Right cardiac atrium (tissue), 1 donor: ENCODE measurements around the genes HSP90AB1 and NFKBIE.

DNA sequence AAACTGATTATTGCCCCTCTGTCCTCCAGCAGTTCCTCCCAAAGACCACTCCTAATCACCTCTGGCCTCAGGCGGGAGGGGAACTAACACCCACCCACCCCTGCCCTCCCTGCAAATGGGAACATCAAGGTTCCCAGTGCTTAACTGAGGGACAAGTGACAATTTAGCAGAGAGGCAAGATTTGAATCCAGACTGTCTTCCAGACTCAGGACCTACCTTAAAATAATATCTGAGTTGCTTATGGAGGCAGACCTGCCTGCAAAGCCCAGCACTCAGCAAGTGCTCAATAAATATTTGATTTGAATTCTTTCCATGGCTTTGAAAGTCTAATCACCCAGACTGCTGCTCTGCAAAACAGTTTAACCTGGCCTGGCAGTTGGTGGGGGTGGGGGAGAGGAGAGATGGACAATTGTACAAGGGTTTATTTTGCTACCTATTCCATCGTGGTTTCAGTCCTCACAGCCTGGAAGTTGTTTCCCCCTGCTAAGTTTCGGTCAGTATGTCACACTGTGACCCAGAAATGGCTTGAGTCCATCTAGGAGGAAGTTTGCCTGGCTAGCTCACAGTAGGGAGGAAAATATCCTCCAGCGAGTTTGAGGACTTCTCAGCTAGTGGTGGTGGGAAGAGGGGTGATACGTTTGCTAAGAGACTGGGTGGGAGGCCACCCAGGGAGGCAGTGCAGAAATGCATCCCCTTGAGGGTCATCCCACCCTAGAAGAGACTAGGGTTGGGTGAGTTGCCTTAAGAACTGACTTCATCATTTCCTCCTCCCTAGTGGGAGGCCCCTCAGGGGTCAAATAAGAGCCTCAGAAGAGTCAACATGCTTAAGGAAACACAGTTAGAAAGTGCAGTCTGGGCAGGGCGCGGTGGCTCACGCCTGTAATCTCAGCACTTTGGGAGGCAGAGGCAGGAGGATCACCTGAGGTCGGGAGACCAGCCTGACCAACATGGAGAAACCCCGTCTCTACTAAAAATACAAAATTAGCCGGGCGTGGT lies 1.5 kb downstream of the MYMX start:
- PRO-cap: bidirectional peak, plus-strand start at position 837 of the sequence, minus-strand start at position 713 of the sequence

- PRO-cap: bidirectional peak, plus-strand start at chr6:44238131, minus-strand start at chr6:44238060
Measured at GRCh38 chr6:44237853-44238549, 8.9 kb upstream of the HSP90AB1 start.

DNA sequence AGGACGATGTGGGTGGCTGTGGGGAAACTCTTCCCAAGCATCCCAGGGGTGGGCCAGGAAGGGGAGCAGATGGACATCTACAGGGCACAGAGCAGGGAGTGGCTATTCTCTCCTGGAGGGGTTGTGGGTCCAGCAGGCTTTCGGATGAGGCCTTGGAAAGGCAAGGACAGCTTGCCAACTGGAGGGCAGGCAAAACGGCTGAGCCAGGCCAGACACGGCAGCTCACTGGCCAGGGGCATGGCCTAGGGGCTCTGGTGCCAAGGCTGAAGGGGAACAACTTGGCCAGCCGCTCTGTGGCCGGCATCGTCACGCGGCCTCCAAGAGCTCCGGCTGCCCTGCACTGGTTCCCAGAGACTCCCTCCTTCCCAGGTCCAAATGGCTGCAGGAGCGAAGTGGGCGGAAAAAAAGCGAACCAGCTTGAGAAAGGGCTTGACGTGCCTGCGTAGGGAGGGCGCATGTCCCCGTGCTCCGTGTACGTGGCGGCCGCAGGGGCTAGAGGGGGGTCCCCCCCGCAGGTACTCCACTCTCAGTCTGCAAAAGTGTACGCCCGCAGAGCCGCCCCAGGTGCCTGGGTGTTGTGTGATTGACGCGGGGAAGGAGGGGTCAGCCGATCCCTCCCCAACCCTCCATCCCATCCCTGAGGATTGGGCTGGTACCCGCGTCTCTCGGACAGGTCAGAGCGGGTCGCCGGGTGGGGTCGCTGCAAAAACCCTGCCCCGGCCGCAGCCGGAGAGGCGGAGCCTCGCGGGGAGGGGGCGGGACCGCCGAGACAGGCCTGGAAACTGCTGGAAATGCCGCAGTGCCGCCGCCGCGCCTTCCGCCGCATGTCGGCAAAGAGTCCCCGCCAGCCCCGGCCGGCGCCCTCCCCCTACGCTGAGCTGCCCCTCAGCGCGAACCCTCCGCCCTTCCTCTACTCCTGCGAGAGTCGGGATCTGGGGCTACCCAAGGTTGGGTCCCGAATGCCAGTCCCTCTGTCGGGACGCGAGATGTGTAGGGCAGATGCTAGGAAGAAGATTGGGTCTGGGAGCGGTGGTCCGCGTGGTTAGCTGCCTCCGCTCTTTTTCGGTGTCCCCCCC lies 891 bp upstream of the HSP90AB1 start:
- PRO-cap: bidirectional peak, plus-strand start at position 475 of the sequence, minus-strand start at position 394 of the sequence; bidirectional peak, plus-strand start at position 918 of the sequence, minus-strand start at position 682 of the sequence

DNA sequence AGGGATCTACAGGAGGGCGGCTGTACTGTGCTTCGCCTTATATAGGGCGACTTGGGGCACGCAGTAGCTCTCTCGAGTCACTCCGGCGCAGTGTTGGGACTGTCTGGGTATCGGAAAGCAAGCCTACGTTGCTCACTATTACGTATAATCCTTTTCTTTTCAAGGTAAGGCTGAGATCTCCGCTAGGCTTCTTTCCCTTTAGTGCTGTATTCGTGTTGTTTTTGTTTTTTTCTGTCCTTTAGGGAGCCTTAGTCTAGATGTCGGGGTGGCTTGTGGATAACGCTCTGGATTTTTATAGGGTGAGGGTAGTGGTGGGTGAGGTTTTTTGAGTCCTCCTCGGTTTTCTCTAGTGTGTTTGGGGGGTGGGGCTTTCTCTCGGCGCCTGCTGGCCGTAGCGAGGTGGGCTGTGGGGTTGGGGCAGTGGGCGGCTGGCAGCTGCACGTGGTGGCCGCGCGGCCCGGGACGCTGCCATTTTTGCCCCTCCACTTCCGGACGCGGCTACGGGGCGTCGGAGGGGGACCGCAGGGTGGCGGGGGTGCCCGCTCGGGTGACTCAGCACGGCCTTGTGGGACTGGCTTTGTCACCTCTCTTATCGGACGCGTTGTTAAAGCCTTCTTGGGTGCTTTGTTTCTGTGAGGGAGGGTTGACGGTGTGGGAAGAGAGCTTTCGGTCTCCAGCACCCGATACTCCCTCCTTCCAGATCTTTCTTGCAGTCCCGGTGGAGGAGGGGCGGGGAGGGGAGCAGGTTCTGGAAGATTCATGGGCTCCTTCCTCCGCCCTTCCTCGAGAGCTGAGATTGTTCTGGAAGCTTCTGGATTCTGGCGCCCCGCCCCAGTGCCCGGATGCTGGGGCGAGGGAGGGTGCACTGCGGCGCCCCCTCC lies at the start of gene HSP90AB1:
TSS of gene HSP90AB1 (plus strand) at position 70 of the 881 bp plus-strand sequence.
- PRO-cap: bidirectional peak, plus-strand start at position 70 of the sequence, minus-strand start outside the sequence; unidirectional peak, plus-strand start at position 527 of the sequence; bidirectional peak, plus-strand start outside the sequence, minus-strand start at position 792 of the sequence

DNA sequence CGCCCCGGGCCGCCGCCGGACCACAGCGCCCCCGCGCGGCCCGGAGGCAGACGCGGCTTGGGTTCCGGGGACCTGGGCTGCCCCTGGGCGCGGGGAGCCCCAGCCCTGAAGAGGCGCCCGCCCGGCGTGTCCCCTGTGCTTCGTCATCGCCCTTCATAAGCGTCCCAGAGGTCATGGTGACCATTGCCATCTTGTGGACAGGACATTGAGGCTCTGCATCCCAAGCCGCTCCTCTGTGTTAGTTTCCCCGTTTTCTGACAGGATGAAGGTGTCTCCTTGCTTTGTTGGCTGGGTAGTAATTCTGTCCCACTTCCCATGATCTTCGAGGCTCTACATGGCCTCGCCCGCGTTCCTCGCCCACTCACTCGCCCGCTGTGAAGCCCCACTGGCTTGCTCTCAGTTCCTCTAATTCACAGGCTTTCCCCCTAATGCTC lies 277 bp upstream of the SLC35B2 start:
- PRO-cap: bidirectional peak, plus-strand start at position 49 of the sequence, minus-strand start outside the sequence

DNA sequence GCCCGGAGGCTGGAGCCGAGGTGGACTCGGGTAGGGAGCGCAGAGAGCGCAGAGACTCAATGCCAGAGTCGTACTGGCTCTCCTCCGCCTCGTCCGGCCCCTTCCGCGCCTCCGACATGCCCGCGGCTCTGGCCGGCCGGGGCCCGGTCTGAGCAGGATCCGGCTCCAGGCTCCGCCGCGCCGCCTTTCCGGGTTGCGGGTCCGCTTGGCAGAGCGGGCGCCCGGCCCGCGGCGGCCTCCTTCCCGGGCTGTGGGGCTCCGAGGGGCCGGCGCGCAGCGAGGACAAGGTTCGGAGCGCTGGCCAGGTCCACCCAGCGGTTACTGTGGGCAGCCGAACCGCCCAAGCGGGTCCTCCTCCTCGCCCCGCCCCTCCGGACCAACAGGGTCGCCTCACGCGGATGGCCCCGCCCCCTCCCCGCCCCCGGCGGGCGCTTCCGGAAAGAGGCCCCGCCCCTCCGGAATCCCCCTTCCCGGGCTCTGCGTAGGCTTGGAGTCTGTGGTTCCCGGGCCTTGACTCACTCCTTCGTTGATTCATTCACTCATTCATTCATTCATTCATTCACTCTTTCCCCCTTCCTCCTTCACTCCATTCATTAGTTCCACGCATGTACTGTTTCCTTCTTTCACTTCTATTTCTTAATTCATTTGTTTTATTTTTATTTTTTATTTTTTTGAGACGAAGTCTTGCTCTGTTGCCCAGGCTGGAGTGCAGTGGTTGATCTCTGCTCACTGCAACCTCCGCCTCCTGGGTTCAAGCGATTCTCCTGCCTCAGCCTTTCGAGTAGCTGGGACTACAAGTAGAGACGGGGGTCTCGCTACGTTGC lies at the start of gene NFKBIE:
TSS of gene NFKBIE (minus strand) at position 323 of the 824 bp plus-strand sequence.
- PRO-cap: unidirectional peak, minus-strand start at position 252 of the sequence; unidirectional peak, minus-strand start at position 320 of the sequence

GRCh38 chr6:44275780-44276461 lies 5.7 kb downstream of the TMEM151B start:
- PRO-cap: no peak

- PRO-cap: no peak
Measured at GRCh38 chr6:44381730-44382296, 5.7 kb upstream of the CDC5L start.

- PRO-cap: no peak
Measured at GRCh38 chr6:44403633-44404048, 16.1 kb downstream of the CDC5L start.

GRCh38 chr6:44464483-44465005 lies 77.0 kb downstream of the CDC5L start:
- PRO-cap: no peak

- PRO-cap: no peak
Measured at GRCh38 chr6:44733633-44734221, 346.2 kb downstream of the CDC5L start.

GRCh38 chr6:44977059-44977532 lies 351.0 kb upstream of the RUNX2 start:
- PRO-cap: no peak

GRCh38 chr6:45419367-45420127 lies 41.8 kb upstream of the SUPT3H start:
- PRO-cap: no peak

DNA sequence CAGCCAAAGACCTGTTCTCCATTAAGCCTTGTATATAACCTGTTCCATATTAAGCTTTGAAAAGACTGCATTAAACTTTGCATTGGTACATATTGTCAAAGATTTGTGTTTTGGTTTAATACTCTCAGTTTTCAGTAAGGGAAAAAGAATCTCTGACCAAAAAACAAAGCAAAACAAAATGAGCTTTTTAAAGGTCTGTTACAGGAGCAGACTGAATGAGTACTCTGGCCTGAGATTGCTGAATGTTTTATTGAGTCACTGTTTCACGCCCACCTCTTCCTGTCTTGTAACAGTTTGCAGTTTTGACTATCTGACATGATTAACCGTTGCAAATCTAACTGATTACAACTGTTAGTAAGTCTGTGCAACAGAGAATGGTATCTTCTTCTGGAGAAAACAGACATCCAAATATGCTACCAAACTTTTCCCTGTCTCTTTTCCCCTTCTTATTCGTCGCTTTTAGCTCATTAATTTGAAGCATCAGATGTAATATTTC lies 59.0 kb upstream of the SUPT3H start:
- PRO-cap: no peak

- PRO-cap: no peak
Measured at GRCh38 chr6:45460967-45461494, 83.3 kb upstream of the SUPT3H start.

- PRO-cap: no peak
Measured at GRCh38 chr6:45538621-45539209, 161.0 kb upstream of the SUPT3H start.

GRCh38 chr6:45555782-45556724 lies 178.3 kb upstream of the SUPT3H start:
- PRO-cap: no peak

DNA sequence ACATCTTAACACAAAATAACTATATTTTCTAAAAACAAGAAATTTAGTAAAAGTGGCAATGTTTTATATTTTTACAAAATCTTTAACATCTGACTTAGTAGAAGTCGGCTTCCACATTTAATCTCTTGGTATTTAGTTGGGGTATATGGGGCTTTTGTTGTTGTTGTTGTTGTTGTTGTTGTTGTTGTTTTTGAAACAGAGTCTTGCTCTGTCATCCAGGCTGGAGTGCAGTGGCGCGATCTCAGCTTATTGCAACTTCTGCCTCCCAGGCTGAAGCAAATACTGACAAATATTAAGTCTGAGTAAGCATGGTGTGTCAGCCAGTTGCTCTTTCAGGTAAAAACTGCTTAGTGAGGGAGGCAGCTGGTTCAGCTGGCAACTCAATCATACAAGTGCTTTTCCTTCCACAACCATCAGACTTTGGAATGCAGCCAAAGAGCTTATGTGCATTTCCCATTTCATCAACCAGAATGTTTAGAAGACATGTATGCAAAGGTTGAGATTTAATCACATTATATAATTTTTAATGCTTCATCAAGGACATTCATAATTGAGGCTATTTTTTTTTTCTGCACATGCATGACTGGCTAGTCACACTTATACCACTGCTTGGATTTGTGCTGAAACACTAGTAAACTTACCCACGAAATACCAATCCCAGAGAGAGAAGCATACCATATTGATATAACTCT lies 56.1 kb downstream of the CLIC5 start:
- PRO-cap: no peak

GRCh38 chr6:46334631-46334951 lies 156.7 kb downstream of the RCAN2 start:
- PRO-cap: no peak

DNA sequence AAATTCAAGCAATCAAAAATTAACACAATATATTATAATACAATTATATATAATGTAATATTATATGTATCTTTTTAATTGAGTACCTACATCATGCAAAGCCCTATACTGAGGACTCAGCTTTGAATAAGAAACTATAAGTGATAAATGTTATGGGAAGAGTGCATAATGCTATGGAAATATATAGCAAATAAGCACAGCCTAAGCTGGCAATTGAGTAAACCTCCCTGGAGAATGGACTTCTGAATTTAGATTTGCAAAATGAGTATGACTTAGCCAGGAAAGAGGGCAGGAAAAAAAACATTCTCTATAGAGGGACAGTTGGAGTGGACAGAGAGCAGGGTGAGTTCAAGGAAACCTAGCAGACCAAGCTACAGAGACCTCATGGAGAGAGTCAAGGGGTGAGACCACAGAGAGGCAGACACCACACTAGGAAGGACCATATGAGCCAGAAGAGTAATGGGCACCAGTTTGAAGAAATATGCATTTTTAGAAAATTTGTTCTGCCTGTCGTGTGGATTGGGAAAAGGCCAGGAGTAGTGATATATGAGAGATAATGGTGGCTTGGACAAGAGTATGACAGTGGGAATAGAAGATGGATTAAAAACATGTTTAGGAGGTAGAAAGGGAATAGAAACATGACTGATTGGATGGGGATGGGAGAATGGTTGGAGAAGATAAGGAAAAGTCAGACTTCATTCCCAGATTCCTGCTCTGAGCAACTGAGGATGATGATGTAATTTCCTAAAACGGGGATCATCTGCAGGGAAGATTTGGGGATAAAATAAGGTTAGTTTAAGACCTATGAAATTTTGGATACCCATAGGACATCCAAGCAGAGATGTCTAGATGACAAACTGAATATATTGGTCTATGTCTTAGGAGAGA lies 15.5 kb upstream of the TDRD6 start:
- PRO-cap: no peak